Mucosa of descending colon (tissue), 1 donor: ENCODE results near the gene DDX47.

DNA sequence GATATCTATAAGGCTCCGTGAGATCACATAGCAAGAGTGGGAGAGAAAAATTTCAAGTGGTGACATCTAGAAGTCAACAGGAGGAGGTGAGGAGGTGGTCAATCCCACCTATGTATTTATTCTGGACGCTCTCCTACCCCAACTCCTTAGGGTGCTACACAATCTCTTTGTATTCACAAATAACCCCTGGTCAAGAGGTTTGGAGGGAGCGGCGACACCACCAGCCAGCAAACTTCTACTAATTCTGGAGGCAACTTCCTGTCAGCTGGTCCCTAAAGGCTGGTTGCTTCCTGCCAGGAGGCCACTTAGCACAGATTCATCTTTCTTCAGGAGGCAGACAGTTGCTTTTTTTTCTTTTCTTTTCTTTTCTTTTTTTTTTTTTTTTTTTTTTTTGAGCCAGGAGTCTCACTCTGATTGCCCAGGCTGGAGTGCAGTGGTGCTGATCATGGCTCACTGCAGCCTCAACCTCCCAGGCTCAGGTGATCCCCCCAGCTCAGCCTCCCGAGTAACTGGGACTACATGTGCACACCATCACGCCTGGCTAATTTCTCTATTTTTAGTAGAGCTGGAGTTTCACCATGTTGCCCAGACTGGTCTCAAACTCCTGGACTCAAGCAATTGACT is 22.0 kb downstream of the DUSP16 start:
- PRO-cap, result no peak

- PRO-cap, result no peak
Observed at GRCh38 chr12:12558316-12559594, 3.9 kb downstream of the DUSP16 start.

DNA sequence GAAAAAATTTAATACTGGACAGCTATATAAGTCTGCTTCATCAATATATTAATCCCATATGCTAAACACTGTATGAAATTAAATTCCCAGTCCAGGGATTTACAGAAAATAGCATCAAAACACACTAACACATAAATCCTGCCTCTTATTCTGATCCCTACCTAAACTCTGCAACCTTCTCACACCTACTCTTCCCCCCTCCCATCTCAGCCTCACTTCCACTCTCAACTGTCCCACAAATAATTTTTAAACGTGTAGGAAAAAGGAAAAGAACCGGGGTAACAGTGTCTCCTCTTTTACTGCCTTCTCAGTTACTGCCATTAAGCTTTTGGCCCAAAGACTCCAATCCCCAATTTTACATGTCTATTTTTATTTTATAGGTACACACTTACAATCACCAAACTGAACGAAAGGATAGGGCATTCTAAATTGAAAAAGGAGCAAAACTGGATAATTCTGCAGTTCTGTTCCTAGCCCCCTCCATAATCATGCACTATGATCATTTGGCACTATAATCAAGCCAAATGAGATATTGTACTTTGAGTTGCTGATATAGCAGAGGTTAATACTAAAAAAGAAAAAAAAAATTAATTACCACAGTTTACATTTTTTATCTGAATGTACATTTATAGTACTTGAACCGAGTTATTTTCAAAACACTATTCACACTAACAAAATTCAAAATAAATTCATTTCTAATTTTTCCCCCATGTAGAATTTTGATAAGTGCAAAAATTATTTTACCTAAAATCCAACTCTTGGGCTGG is 2.8 kb downstream of the DUSP16 start:
- PRO-cap, result no peak

GRCh38 chr12:12616507-12617109 is 4.9 kb downstream of the CREBL2 start:
- PRO-cap, result no peak

- PRO-cap, result no peak
Observed at GRCh38 chr12:12695877-12696049, 220 bp downstream of the GPR19 start.

GRCh38 chr12:12715142-12716249 is 1.7 kb upstream of the CDKN1B start:
- PRO-cap, result bidirectional peak, plus-strand start at chr12:12715610, minus-strand start at chr12:12715388; bidirectional peak, plus-strand start at chr12:12715735, minus-strand start at chr12:12715760

GRCh38 chr12:12718524-12719422 is 1.6 kb downstream of the CDKN1B start:
- PRO-cap, result bidirectional peak, plus-strand start at chr12:12718598, minus-strand start at chr12:12718565

GRCh38 chr12:12724764-12725154 is 7.6 kb downstream of the CDKN1B start:
- PRO-cap, result bidirectional peak, plus-strand start at chr12:12725226, minus-strand start at chr12:12725123

GRCh38 chr12:12726435-12727120 is 9.4 kb downstream of the CDKN1B start:
- PRO-cap, result no peak

DNA sequence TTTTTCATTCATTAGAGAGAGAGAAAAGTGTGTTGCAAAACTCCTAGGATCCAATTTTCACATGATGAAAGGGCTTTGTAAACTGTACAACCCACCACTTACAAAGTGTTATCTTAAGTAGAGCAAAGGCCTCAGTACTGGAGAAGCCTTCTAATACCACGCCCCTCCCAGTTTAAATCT is 857 bp downstream of the APOLD1 start:
- PRO-cap, result no peak

- PRO-cap, result bidirectional peak, plus-strand start at chr12:12813346, minus-strand start at chr12:12813223
Observed at GRCh38 chr12:12813067-12813614, at the start of gene DDX47. TSS of gene DDX47 (plus strand) at chr12:12813346.

DNA sequence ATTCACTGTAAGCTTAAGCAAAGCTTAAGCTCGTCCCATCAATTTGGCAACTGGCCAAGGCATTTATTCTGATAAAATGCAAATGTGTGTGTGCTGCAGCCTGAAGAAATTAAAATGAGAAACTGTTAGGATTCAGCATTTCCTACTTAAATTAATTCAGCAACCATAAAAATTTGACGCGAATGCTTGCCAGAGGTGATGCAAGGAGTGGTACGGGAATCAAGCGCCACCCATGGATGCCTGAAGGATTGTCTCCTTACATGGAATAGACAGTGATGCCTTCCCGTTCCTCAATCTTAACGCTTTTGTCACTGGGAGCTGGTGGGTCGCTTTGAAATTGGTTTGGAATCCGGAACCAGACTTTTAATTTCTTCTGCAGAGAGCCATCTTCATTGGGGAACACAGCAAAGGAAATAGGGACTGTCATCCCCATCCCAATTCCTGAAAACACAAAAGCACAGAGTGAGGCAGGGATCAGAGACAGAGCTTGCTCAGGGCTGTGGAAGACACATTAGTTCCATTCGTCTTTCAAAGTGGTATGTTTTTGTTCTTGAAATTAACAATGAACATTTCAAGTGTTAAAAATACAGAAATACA is 13.1 kb downstream of the HEBP1 start:
- PRO-cap, result no peak

DNA sequence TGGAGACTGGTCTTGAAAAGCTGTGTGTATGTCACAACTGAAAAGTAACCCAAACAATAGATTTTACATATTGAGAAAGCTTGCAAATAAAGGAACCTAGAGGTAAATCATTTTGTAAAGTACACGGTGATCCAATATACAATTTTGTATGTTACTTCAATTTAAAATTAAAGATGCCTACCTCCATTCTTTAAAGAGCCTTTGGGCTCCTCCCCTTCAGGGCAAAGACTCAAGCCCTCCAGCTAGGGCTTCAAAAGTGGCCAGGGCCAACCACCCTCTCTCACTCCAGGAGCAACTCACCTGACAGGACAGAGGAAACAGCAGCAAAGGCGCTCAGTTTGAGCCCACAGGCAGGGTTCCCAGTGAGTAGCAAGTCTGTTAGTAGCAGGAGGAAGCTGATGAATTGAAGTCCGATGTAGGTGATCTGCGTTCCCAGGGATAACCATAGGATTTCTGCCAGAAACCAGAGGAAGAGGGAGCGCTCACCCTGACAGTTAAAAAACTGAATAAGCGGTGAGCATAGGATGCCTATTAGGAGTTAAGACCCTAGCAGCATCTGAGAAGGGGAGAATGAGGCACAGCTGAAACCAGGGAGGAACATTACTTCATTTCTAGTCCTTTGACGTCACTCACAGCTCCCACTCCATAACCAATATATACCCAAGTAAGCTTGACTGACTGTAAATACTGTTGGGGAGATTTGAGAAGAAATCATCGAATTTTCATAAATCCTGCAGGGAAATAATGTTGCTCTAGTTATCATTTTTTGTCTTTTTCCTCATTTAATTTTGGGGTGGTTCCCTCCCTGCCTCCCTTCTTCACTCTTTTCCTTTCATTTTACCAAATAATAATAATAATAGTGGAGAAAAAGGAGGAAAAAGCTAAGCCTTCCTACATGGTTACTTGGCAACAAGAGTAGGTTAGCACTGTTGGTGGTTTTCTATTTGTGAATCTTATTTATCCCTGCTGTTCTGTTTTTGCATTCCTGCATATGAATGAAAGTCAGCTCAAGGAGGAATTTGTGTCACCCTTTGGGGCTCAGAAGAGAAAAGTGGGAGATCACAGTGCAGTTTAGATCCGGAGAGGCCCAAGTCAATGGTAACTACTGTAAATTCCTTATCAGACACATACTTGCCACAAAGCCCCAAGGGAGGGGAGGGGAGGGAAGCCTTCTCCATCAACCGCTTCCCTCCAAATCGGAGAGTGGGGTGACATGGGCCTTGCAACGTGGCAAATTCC is 15.4 kb downstream of the GSG1 start:
- PRO-cap, result no peak

DNA sequence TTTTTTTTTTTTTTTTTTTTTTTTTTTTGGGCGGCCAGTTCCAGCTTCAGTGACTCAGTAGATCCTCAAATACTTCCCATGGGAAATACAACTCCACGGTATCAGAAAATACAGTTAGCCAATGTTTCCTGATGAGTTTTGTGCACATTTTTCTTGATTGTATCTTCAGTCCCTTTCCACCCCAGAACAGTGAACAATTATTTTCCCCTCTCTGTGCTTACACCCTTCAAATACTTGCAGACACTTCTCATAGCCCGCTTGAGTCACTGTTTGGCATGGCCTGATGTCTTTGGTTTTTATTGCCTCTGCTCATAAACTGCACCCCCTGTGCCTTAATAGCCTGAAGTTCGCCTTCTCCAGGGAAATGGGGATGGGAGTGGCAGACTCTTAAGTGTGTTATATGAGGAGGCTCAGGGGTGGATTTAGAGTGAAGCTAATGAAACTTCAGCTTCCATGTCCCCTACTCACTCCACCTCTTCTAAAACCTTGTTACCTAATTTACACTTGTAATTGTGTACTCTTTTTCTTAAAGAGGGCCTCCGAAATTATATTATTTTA is 4.9 kb downstream of the GSG1 start:
- PRO-cap, result no peak

DNA sequence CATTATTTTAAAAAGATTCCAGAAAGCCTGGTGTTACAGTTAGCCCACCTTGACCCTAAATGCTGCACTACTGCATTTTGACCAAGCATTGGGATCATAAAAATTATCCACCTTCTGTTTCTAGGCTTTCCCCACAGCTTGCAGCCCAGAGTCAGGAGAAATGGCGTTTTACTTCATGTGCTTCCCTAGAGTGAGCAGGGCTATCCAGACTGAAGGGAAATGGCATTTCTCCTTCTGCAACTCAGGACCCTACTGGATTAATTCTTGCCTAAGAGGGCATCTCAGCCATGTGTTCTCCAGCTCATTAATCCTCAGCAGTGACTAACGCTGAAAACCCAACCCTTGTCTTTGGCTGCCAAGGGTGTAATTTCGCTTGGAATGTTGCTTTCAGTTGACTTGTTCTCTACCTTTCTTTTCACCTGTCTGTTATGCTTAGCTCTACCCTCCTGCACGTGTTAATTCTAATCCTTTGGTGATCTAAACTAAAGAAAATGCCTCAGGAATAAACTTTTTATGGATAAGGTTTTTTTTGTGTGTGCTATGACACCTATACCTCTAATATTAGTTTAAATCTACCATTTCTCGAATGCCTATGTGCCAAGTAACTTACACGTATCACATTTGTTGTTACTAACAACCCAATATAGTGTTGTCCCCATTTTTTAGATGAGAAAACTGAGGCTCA is 21.0 kb upstream of the EMP1 start:
- PRO-cap, result no peak

- PRO-cap, result no peak
Observed at GRCh38 chr12:13255693-13256391, 59.3 kb downstream of the EMP1 start.

DNA sequence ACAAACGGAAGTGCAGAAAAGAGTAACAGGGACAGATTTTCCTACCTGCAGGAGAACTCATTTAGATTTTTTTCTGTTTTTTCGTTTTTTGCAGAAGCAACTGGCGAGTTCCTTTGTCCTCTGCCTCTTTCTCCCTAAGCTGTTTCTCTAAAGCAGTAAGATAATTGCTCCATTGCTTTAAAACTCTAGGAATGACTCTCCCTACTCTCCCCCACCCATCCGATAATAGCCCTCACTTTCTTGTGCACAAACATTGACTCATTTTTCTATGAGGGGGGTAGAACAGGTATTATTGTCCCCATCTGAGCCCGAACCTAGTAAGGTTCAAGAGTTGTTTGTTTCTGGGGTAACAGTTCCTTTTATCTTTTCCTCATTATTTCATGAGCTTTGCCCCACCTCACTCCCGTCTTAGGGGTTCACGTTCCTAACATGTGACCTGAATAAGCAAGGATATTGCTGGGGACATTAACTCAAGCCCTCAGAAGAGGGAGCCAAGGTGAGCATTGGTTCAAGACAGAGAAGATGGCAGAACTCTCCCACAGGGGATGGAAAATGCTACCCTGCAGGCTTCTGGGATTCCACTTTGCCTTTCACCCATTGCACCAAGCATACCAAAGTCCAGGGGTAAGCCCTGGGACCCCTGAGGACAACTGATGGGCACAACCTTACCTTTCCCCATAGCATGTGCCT is 190.6 kb downstream of the EMP1 start:
- PRO-cap, result bidirectional peak, plus-strand start at position 289 of the sequence, minus-strand start at position 126 of the sequence; unidirectional peak, plus-strand start at position 481 of the sequence

DNA sequence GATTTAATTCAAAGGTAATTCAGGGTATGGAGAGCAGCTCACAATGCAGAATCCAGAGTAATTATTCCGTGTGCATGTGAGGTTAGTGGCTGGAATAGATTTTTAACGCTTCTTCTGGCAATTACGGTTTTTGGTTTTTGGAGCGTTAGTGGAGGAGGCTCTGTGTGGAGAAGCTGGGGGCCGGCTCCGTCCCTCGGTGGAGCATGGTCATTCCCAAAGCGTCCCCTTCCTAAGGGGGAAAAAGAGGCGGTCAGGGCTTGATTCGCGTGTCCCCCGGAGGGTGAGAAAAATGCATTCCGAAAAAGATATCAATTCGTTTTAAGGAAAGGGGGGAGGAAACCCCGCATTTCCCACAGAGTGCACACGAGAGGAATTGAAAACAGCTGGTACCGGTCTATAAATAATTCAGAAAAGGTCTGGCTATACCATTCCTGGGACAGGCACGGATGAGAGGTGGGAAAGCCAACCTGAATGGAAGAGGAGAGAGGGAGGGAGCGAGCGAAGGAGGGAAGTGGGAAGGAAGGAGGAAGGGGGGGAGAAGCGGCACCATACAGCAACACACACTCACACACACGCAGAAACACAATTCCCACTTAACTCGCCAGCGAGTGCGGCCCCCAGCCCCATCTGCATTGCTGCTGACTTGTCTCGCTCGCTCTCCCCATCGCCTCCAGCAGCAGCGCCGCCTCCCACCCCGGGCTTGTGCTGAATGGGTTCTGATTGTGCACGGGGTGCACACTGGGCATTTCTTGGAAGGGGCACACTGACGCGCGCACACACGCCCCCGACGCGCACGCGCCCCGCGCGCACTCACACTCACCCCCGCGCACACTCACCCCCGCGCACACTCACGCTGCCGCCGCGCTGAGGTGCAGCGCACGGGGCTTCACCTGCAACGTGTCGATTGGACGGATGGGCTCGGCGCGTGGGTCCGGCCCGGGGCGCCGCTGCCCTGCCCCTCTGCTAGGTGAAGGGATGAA is 984 bp downstream of the GRIN2B start:
- PRO-cap, result no peak

DNA sequence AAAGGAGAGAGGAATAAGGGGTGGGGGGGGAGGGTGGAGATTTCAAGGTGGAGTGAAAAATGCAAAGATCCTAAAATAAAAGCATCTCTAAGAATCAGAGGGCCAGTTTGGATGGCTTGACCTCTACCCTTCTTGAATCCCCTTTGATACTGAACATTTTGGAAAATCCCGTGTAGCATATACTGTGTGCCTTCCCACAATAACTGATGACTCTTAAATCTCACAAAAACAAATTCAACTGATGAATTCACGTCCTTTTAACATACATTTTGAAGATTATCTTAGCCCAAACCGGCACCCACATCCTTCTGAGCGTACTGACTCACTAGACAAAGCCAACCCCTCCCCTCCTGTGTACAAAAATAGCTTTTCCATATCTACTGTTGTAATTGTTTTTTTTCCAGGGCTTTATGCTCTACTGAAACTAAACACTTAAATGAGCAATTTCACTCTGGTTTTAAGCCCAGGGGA is 109.5 kb upstream of the ATF7IP start:
- PRO-cap, result no peak

DNA sequence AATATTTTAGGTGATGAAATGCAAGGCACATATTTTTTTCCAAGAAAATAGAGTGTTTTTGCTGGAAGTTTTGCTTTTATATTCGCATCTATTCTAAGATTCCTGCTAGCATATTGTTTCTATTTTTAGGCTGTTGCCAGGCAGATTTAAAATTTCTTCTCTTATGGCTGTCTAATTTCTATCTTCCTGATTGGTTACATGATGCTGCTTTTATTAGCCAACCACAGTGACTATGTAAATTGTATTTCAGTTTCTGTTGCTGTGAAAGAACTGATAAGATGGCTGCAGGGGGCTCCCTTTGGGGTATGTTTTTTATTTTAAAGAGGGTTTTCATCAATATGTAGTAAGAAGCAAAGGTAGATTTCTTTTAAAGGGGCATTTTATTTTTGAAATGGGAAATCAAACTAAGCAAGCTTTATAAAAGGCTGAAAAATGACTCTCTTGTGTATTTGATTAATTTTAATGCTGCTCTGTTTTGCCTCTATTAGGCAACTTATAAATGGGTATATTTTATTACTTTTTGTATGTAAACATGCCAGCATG is 42.8 kb downstream of the ATF7IP start:
- PRO-cap, result unidirectional peak, plus-strand start at position 249 of the sequence